NCI-H460 (cell line): ENCODE measurements around the genes DUSP22, FOXQ1 and FOXC1.

DNA sequence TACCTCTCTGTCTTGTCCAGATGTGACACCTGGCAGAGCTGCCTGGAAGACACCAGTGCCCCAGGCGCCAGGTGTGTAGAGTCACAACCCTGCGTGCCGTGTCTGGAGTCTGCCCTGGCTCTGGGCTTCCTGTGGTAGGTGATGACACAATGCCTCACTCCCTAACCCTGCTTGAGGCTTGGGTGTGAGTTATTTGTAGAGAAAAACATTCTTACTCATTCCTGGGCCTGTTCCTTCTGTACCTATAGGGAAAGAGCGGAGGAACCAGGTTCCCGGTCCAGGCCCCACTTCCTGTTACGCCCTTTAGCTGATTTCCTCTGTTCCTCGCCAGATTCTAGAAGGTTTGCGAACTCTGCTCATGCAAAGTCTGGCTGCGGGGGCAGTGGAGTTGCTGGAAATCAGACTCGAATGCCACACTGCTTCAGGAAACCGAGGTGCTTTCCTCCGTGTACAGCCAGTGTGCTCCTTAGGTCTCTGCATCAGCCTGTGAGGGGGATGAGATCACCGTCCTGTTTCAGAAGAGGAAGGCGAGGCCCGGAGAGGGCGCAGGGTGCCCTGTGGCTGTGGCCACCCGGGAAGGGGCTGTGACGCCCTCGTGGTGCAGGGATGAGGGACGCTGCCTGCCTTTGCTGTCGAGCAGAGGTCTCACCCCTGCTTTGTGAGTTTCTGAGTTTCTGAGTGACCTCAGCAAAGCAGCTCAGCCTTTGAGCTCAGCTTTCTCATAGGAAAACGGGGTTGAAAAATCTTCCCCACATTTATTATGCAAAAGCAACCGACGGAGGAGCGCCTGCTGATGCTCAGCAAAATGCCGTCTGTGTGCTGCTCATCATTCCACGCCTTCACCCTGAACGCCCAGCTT is 67.0 kb upstream of the DUSP22 start:
RAMPAGE:
- cytosol, long total RNA: no peak
- long total RNA: no peak
- nucleus, long total RNA: no peak

GRCh38 chr6:291906-292604 is at the start of gene DUSP22:
Gene DUSP22, plus strand, starts transcription at chr6:292487.
RAMPAGE:
- cytosol, long total RNA: start-site peak on the plus strand at chr6:292473-292533, 122 and 151 reads in 2 replicates
- long total RNA: no peak
- nucleus, long total RNA: start-site peak on the plus strand at chr6:292139-292542, 351 and 61 reads in 2 replicates

RAMPAGE:
- cytosol, long total RNA: no peak
- long total RNA: no peak
- nucleus, long total RNA: no peak
Observed at GRCh38 chr6:332574-333083, 40.3 kb downstream of the DUSP22 start.

DNA sequence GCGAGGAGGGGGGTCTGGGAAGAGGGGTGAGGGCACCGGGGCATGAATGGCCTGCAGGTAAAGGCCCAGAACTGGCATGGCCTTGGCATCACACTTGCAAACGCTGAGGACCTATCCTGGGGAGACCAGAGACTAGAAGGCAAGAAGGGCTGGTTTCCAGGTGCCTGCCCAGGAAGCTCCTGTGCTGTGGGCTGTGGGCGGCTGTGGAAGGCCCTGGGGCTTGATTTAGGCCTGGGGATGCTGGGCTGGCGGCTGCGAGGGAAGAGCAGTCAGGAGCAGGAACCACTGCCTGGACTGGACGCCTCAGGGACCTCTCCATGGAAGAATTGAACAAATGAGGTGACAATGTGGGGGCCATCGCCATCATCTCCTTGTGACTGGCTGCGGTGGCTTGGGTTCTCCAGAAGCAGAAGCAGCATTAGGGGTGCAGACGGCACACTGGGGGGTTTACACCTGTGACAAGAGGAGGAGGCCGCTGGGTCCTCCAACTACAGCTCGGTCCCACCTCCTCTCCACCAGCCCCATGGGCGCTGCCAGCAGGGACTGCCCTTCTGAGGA is 32.1 kb upstream of the IRF4 start:
RAMPAGE:
- cytosol, long total RNA: no peak
- long total RNA: no peak
- nucleus, long total RNA: no peak

DNA sequence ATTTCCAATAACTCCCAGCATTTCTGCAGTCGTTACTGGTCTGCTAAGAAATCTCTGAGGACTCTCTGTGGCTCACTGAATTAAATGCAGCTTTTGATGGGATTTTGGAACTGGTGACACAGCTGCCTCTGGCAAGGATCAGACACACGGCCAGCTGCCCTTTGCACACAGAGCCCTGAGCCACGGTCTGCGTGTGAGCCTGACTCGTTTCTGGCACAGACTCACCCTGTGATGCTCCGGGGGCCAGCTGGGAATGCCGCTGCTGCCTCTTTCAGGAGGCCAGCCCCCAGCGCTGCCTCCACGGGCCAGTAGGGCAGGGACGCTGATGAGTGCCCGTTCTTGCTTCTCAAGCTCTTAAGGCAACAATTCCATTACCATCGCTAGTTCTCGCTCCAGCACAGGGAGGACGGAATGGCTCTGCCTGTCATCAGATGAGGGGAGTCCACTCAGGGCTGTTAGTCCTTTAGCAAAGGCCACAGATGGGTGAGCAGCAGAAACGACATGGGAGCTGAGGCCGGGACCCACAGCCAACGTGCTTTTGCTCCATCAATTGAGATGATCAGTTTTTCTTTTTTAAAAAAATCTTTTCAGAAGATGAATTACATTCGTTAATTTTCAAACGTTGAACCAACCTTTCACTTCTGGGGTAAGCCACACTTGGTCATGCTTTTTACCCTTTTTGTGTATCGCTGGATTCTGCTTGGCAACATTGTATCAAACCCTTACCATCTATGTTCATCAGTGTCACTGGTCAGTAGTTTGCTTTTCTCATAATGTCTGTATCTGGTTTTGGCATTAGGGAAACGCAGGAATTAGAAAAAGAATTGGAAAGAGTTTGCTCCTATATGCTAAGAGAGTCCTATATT is 61.8 kb downstream of the IRF4 start:
RAMPAGE:
- cytosol, long total RNA: no peak
- long total RNA: no peak
- nucleus, long total RNA: no peak

RAMPAGE:
- cytosol, long total RNA: no peak
- long total RNA: no peak
- nucleus, long total RNA: no peak
Observed at GRCh38 chr6:454270-454558, 62.7 kb downstream of the IRF4 start.

GRCh38 chr6:473208-473618 is 81.7 kb downstream of the IRF4 start:
RAMPAGE:
- cytosol, long total RNA: no peak
- long total RNA: no peak
- nucleus, long total RNA: no peak

GRCh38 chr6:582385-582817 is 74.5 kb downstream of the HUS1B start:
RAMPAGE:
- cytosol, long total RNA: no peak
- long total RNA: no peak
- nucleus, long total RNA: no peak

DNA sequence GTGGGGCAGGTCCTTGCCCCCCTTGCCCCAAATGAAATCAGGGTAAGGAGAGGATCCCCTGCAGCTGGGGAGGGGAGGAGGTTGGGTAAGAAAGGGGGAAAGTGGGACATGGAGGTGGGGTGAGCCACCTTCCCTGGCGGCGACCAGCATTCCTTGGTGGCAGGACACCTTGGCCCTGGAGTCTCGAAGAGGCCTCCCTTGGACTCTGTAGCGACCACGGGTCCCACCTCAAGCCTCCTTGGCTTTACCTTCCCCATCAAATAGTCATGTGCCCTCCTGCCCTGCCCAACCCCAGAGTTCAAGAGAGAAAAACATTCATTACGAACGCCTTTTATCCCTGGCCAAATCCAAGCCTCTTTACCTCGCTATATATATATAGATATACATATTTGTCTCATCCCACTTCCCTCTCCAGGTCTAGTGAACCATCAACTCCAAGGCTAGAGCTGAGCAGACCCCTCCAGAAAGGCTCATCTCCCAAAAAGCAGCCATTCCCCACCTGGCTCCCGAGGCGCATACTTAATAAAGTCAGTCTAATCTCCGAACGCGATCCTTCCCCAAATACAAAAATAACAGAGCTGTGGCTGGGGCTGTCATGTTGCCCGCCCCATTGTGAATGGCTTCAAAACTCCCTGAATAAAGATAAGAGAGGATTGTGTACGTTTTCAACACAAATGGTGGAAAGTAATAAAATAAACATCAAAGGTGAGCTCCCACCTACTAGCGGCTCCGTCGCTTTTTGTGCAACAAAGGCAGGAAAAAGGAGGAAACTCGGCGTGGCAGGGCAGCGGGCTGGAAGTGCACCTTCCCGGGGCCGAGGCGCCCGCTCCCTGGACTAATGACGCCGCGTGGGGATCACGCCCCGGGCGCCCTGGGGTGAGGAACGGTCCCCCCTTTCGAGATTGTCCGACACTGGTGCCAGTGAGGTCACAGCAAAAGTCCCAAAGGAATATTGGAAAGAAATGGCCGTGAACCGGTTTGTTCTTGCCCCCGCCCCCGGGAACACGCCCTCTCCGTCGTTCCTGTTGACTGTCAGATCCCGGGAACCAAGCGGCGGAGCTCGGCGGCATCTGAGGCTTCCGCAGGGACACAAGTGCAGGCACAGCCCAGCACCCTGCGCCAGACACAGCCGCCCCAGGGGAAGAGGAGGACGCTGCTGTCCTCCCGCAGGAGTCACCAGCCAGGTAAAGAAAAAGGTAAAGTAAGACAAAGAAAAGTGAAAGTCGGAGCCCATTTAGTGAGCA is 1.4 kb upstream of the FOXQ1 start:
RAMPAGE:
- cytosol, long total RNA: no peak
- long total RNA: no peak
- nucleus, long total RNA: no peak

RAMPAGE:
- cytosol, long total RNA: start-site peak on the plus strand at chr6:1312092-1312119, 1,203 and 356 reads in 2 replicates
- long total RNA: start-site peak on the plus strand at chr6:1312094-1312130, 1,591 and 388 reads in 2 replicates
- nucleus, long total RNA: no peak
Observed at GRCh38 chr6:1311354-1312437, at the start of gene FOXQ1. Gene FOXQ1, plus strand, starts transcription at chr6:1312098.

DNA sequence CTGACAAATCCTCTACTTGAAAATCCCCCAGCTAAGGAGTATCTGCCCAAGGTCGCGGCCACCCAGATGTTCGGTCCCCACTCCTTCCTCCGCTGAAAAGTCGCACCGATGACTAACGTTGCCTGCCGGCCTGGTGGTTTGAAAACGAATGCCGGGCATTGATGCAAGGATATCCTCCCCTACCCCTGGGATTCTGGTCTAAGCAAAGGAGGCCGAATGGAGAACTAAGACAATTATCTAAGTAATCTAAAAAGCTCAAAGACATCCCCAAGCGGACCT is 3.7 kb upstream of the FOXC1 start:
RAMPAGE:
- cytosol, long total RNA: no peak
- long total RNA: no peak
- nucleus, long total RNA: no peak

RAMPAGE:
- cytosol, long total RNA: no peak
- long total RNA: no peak
- nucleus, long total RNA: no peak
Observed at GRCh38 chr6:1609635-1610748, at the start of gene FOXC1. Gene FOXC1, plus strand, starts transcription at chr6:1609915.

RAMPAGE:
- cytosol, long total RNA: no peak
- long total RNA: no peak
- nucleus, long total RNA: no peak
Observed at GRCh38 chr6:1679406-1679900, 69.7 kb downstream of the FOXC1 start.

DNA sequence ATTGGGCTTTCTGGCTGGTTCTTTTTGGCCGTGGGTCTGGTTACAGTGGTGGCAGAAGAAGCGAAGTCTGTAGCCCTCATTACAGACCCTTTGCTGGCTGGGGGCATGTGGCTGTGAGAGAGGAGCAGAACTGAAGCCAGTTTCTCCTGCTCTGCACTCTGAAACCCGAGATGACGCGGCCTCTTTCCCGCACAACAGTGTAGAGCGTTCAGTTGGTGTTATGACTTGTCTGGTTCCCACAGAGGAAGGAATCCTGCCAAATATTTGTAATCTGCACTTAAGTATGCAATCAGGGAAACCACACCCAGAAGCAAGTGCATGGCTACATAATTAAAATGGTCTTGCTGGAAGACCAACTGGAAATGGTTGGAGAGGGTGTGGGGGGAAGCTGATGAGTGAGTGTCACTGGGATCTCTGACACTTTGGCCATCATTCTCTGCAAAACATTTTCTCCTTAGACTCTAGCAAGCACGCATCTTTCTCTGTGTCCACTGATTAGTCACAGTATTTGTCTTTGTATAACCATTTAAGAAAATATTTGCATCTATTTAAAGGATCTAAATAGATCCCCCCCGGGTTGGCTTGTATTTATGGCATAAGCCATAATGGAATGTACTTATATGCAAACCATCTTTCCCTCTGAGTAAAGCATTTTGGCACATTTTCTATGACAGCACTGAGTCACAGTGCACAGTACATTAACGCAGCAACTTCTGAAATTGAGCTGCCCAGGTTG is 76.5 kb downstream of the FOXC1 start:
RAMPAGE:
- cytosol, long total RNA: no peak
- long total RNA: no peak
- nucleus, long total RNA: no peak

DNA sequence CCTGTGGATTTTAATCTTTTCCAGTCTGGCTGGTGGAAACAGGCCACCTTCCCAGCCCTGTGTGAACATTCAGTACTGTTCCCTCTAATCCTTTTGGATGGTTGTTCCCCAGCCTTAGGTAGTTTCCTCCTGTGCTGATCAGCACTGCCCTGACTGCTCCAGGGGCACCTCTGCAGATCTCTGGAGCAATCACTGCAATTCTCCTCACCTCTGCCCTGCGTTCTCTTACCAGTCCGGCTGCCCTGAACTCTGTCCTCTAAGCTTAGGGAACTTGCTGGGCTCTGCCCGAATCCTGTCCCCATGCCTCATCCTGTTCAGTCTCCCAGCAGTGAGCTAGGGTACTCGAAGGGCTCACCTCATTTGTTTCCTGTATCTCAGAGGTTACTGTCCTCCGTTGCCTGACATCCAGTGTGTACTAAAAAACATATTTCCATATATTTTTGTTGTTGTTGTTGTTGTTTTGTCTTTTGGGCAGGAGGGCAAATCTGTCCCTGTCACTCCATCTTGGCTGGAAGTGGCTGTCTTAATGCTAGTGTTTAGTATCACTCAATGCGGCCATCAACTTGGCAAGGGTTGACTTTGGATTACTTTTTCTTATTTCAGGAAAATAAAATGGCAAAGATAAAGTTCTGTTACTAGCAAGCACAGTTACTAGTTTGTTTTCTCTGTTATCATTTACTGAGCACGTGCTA is 83.6 kb downstream of the FOXC1 start:
RAMPAGE:
- cytosol, long total RNA: no peak
- long total RNA: no peak
- nucleus, long total RNA: no peak

GRCh38 chr6:1802421-1803086 is 192.8 kb downstream of the FOXC1 start:
RAMPAGE:
- cytosol, long total RNA: no peak
- long total RNA: no peak
- nucleus, long total RNA: no peak

DNA sequence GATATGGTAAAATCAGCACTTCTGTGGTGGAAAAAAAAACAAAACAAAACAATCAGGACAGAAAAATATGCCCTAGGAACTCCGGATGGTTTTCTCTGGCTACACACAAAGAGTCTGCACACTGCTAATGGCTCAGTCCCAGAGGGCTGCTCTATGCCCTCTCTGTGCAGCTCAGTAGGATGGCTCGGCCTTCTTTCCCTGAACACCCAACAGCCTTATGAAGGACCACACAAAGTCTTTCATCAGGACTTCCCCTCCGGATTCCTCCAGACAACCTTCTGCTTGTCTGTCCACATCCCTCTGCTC is 164.3 kb downstream of the GMDS start:
RAMPAGE:
- cytosol, long total RNA: no peak
- long total RNA: no peak
- nucleus, long total RNA: no peak

DNA sequence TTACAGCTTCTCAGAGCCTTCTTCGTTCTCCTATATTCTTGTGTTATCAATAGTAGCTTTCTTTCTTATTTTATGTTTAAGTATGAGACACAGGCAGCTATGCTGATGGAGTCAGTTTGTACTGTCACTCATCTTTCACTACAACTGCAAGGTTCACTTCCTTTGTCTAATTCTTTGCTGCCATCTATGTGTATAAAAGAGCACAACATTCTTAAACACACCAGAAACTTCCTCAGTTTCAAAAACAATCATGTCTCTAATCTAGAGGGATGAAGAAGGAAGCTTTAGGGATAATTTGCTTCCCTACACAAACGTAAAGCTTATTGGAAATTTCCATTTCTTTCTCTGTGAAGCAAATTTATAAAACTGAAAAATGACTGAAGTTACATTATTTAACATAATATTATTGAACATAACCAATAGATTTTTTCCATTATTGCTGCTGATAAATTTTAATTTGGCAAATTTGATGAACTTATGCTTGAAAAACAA is 141.1 kb downstream of the GMDS start:
RAMPAGE:
- cytosol, long total RNA: no peak
- long total RNA: no peak
- nucleus, long total RNA: no peak

RAMPAGE:
- cytosol, long total RNA: no peak
- long total RNA: no peak
- nucleus, long total RNA: no peak
Observed at GRCh38 chr6:2111060-2111375, 134.4 kb downstream of the GMDS start.

DNA sequence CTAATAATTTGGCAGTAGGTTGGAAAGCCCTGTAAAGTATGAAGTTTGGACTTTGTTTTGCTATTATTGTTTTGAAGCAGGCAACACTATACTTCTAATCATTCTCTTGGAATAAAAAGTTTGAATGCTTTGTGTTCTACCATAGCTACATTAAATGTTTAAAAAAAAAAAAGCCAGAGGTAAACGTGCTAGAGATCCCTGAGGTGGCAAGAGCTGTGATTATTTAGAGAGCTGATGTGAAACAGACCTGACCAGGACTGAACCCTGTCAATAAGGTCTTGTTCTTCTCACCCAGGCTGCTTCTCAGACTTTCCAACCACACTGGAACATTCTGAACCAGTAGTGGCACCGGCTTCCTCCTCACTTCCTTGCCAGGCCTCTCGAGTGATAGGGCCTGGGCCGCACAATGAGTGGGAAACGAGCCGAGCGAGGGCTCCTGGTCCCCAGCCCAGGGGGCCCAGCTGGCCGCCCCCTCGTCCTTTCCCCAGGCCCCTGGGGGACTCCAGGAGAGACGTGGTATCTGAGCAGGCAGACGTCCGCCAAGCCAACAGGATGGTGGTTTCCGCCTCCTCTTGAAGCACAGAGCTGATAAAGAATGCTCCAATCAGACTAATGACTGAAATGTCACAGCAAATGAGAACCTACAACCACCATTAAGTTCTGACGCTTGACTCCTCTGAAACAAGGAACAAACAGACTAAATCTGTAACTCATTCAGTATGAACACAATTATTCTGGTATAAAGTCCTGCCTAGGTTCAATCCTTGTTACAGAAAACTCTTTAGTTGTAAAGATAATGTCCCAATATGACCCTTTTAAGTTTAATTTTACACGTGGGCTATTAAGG is 117.9 kb downstream of the GMDS start:
RAMPAGE:
- cytosol, long total RNA: no peak
- long total RNA: no peak
- nucleus, long total RNA: no peak